Endothelial cell (in vitro differentiated cells): ENCODE measurements around a stretch of chr3.

DNA sequence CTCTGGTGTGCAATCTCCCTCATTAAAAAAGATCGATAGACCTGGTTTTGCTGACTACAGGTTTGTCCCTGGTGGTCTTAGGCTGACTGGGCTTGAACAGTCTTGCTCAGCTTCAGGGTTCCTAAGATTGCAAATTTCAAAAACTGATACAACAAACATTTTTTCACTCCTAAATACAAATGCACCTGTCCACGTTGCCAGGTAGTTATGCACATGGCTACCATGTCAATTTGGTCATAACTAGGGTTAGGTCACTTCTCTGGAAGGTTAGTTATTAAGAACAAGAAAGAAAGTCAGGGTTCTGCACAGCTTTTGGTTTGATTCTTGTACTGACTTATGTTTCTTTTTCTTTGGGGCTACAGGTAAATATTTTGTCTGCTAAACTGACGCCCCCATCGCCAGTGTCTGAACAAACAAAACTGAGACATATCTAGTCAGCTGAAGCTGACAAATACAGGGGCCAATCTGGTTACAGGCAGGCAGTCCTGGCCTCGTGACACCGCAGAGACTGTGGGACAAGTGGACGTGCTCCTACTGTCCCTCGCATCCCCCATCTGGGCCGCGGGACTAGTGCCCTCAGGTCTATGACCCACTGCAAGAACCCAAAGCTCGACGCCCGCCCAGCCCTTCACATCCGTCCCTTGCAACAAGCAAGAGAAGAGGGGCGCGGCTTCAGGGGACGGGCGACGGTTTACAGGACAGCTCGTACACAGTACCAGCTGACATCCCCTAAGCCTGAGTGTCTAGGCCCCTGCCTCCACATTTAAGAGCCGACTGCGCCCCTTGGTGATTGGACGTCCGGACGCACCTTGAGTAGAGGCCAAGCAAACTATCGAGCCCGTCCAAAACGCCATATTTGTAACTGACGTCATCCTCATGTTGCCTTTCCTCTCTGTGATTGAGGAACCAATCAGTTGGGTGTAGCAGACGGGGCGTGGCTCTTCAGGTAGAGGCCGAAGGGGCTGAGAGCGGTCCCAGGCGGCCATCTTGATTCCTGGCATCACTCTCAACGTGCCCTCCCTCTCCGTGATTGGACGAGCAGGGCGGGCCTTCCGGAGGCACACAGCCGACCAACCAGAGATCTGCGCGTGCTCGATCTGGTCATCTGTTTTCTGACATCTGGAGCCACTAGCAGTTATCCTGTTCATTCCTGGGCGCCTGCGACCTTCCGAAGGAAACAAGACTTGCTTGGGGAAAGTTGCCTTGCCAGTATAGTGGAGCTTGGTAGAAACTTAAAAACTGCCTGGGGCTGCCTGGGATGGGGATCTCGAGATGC, 4.4 kb upstream of the RPL14 start:
- PRO-cap: bidirectional peak, plus-strand start at position 631 of the sequence, minus-strand start at position 648 of the sequence; bidirectional peak, plus-strand start at position 762 of the sequence, minus-strand start at position 861 of the sequence; bidirectional peak, plus-strand start at position 1,147 of the sequence, minus-strand start at position 996 of the sequence

DNA sequence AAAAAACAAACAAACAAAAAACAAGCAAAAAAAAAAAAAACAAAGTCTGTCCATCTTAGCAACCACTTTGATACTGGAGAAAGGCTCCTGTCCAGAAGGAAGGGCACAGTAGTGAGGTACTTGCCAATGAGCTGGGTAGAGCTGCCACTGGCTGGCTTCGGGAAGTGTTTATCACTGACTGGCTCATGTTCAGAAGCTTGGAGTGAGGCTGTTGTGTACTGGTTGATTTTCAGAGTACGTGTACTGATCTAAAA, 1.1 kb upstream of the ZNF621 start:
- PRO-cap: unidirectional peak, plus-strand start at position 106 of the sequence

GRCh38 chr3:40538533-40539399, 14.0 kb downstream of the ZNF621 start:
- PRO-cap: no peak

GRCh38 chr3:40623513-40623830, 98.7 kb downstream of the ZNF621 start:
- PRO-cap: no peak

DNA sequence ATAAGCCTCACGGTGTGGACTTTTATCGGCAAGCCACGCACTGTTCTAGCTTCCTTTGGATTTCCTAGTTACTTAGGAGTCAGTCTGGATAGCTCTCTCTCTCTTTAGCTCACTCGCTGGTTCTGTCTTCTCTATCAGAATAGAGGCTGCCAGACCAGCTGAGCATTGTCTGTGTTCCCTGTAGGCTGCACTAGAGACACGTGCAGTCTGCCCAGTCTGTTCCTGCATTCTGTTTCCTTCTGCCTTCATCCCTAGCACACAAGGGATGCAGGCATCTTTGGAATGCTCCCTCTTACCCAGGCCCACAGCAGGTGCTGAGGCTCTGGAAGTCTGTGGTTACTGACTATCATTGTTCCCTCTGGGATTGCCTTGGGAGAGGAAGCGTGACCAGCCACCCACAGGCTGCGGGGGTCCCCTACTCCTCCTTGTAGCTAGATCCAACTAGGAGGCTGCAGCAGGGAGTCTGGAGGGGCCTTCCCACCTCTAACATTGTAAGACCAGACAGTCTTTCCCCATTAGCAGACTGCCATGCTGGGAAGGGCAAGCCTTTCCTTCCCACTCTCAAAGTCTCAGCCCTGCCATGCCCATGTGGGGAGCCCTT, 322.9 kb downstream of the ZNF621 start:
- PRO-cap: bidirectional peak, plus-strand start at position 434 of the sequence, minus-strand start at position 231 of the sequence

DNA sequence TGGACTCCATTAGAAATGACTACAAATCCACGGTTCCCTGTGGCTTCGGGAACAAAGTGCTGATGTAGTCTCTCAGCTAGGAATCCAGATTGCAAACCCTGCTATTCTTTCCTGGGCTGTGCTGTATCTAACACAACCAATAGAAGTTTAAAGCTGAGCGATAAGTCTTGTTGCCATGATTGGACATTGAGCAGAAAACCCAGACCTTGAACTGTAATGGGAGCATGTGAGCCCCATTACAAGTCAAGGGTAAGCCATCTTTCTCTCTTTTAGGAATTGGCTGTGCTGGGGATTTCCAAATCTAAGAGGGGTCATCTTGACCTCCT, 306.6 kb upstream of the CTNNB1 start:
- PRO-cap: no peak

GRCh38 chr3:40975439-40976421, 223.6 kb upstream of the CTNNB1 start:
- PRO-cap: bidirectional peak, plus-strand start at chr3:40975983, minus-strand start at chr3:40975686

DNA sequence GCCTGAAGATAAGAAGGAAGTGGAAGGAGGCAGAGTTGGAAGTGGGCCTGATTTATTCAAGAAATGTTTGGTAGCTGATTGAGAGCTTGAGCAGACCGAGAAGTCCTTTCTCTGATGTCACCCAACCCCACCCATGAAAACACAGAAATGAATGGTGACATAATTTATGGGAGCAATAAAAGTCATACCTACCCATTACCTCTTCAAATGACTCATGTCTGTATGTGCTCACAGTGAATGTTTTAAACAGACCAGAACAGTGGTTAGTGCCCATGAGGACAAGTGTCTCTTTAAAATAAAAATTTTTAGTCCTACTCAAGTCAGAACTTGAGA, 39.5 kb upstream of the CTNNB1 start:
- PRO-cap: no peak

DNA sequence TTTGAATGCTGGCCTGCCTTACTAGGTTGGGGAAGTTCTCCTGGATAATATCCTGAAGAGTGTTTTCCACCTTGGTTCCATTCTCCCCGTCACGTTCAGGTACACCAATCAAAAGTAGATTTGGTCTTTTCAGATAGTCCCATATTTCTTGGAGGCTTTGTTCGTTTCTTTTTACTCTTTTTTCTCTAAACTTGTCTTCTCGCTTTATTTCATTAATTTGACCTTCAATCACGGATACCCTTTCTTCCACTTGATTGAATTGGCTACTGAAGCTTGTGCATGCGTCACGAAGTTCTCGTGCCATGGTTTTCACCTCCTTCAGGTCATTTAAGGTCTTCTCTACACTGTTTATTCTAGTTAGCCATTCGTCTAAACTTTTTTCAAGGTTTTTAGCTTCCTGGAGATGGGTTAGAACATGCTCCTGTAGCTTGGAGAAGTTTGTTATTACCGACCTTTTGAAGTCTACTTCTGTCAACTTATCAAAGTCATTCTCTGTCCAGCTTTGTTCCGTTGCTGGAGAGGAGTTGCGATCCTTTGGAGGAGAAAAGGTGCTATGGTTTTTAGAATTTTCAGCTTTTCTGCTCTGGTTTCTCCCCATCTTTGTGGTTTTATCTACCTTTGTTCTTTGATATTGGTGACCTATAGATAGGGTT, 364.2 kb downstream of the CTNNB1 start:
- PRO-cap: no peak

DNA sequence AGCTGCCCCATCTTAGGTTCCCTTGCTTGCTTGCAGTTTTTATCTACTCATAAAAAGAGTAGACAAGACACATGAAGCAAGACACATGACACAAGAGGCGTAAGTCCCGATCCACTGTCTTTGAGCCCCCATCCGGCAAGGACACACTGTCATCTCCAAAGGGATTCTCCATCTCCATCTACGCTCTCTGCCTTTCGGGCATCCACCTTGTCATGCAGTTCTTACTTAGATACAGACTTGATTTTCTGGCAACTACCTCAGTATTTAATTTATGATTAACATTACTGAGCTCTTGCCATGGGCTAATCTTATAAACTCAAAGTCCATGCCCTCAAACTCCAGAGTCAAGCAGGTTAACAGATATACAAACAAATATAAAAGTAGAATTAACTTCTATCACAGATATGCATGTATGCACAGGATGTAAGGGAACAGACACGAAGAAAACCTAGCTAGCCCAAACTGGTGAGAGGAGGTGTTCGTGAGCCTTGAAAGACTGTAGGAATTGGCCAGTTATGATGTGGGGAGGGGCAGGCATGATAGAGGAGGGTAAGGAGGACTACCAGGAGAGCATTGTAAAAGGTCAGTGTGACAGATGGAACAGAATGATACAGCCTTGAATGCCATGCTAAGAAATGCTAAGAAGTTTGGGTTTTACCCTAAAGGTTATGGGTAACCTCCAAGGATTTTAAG, 334.4 kb downstream of the ULK4 start:
- PRO-cap: no peak

GRCh38 chr3:42043560-42043964, 47.6 kb upstream of the TRAK1 start:
- PRO-cap: bidirectional peak, plus-strand start at chr3:42043692, minus-strand start at chr3:42043400

- PRO-cap: no peak
Measured at GRCh38 chr3:42070926-42071386, 20.2 kb upstream of the TRAK1 start.

GRCh38 chr3:42134890-42135490, 43.8 kb downstream of the TRAK1 start:
- PRO-cap: no peak

GRCh38 chr3:42451521-42452304, 41.3 kb upstream of the LYZL4 start:
- PRO-cap: no peak

DNA sequence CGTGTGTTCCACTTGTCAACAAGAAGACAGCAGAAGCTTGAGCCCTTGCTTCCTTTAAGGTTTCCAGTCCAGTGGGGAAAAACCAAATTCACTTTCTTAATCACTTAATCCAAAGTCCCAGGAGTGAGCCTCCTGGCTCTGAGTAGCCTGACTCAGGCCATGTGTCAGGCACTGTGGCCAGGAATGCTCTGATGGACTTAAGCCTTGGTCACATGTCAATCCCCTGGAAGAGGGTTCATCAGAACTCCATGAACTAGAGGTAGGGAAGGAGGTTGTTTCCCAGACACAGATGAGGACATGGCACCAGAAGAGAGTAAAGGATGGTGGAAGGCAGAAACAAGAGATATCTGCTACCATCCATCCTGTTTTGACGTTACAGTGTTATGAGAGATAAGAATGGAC, 8.8 kb downstream of the VIPR1 start:
- PRO-cap: no peak

GRCh38 chr3:42516201-42516807, 13.9 kb downstream of the VIPR1 start:
- PRO-cap: no peak

- PRO-cap: bidirectional peak, plus-strand start at chr3:42591858, minus-strand start at chr3:42591781; unidirectional peak, minus-strand start at chr3:42591975
Measured at GRCh38 chr3:42591680-42592157, 1.1 kb downstream of the SS18L2 start.

- PRO-cap: no peak
Measured at GRCh38 chr3:42601941-42602654, 1.6 kb downstream of the NKTR start.

GRCh38 chr3:42630978-42631441, 22.5 kb upstream of the ZBTB47 start:
- PRO-cap: no peak

DNA sequence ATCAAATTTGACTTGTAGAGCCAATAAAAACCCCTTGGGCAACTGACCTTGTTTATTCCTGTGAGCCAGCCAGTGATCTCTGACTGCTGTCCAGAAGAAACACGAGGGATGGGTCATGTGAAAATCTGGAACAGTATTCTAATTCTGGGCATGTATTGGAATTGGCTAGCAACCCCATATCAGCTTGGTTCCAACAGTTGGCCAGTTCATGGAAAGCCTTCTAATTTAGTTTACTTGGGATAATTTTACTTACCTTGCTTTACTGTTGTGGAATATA, 19.1 kb upstream of the HHATL start:
- PRO-cap: no peak